Islet of Langerhans (tissue), 1 donor: ENCODE measurements around a stretch of chr13.

- RRBS = no CpG with 5 or more reads among the region's 10 CpGs
These were observed 124.0 kb upstream of the RNF113B start for GRCh38 chr13:98300777-98301715.

GRCh38 chr13:98394863-98395472, 181.9 kb downstream of the STK24 start:
- RRBS = 98% methylated on average over 5 of the region's 35 CpGs

DNA sequence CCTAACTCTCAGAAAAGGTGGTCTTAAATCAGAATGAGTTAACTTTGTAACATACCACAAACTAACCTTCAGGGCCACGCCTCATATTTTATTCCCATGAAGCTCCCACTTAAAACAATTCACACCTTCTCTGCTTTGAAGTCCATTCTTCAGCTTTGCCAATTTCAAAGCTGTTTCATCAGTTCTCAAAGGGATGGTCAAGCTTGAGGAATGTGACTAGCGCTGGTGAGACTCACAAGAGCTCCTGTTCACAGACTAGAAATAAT, 68.3 kb downstream of the STK24 start:
- RRBS = no CpG with 5 or more reads among the region's 2 CpGs

- RRBS = no CpG with 5 or more reads among the region's 8 CpGs
These were observed 67.2 kb downstream of the STK24 start for GRCh38 chr13:98509621-98510113.

DNA sequence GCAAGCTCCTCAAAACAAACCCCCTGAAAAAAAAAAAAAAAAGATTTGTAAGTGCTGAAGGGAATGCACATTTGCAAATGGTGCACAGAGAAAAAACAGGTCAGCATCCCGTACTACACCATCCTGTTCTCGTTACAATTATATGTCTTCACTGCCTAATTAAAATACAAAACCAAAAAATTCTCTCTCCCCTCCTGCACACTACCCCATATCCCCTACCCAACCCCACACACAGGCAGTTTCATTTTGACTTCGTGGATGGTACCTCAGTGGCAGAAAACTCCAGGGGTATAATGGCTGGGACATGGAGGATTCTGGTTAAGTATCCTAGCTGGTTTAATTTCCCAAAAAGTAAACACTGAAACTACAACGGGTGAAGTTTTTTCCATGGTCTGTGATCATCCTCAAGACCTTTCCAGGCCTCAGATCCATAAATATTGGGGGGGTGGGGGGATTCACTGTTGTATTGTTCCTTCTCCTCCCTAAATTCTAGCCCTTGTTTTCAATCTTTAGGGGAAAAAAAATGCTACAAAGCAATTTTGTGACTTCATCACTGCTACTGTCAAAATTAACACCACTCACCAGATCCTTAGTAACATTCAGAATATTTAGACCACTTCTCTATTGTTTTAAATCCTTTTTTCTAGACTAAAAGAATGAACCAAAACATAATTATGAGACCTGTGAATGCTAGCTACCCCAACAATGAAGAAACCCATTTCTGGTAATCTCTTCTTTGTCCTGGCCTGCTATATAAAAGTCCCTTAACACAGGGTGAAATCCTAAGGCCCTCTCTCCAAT, 61.6 kb downstream of the STK24 start:
- RRBS = no CpG with 5 or more reads among the region's 4 CpGs

DNA sequence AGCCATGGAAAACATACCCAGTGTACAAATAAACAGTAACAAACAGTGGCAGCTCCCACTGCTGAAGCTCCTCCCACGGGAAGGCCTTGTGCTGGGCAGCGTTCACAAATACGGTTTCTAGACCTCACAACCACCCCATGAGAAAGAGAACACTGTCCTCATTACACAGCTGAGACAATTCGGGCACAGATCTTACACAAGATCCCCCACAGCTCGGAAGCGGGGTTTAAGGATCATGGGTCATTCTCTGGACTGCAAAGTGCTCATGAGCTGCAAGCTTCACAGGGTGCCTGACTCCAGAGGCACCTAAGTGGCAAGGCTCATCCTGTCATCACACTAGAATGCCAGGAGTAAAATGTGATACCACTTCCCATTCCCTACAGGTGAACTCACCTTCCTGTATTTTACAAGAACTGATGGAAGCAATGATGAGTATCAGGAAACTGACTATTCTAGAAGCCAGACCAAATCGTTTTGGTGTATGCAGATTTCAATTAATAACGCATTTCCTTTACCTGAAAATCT, 41.3 kb downstream of the STK24 start:
- RRBS = no CpG with 5 or more reads among the region's 8 CpGs

- RRBS = no CpG with 5 or more reads among the region's 6 CpGs
These were observed 10.8 kb downstream of the STK24 start for GRCh38 chr13:98566197-98566477.

GRCh38 chr13:98761339-98761575, 8.8 kb upstream of the SLC15A1 start:
- RRBS = no CpG with 5 or more reads among the region's 3 CpGs

- RRBS = no CpG with 5 or more reads among the region's 7 CpGs
These were observed 69.6 kb upstream of the SLC15A1 start for GRCh38 chr13:98821910-98822636.

DNA sequence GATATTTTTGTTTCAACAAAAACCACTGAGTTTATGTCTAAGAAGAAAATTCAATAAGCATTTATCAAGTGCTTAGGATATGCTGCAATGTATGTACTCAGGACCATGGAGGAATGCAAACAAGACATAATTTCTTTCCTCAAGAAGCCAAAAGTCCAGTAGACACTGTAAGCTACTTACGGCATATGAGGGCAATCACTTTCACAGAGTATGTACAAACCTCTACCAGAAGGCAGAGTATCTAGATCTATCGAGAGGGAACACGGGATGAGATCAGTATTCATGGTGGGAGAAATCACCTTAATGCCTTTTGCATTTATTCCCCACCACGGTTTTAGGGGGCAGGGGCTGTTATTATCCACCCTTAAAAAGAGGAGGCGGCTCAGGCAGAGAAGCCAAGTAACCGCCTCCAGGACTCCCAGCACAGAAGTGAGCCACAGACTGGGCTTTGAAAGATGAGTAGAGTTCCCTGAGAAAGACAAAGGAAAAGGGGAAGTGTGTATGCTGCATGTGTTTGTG, 85.3 kb downstream of the DOCK9 start:
- RRBS = no CpG with 5 or more reads among the region's 6 CpGs

GRCh38 chr13:98998722-98999399, 21.0 kb upstream of the DOCK9 start:
- RRBS = no CpG with 5 or more reads among the region's 8 CpGs

DNA sequence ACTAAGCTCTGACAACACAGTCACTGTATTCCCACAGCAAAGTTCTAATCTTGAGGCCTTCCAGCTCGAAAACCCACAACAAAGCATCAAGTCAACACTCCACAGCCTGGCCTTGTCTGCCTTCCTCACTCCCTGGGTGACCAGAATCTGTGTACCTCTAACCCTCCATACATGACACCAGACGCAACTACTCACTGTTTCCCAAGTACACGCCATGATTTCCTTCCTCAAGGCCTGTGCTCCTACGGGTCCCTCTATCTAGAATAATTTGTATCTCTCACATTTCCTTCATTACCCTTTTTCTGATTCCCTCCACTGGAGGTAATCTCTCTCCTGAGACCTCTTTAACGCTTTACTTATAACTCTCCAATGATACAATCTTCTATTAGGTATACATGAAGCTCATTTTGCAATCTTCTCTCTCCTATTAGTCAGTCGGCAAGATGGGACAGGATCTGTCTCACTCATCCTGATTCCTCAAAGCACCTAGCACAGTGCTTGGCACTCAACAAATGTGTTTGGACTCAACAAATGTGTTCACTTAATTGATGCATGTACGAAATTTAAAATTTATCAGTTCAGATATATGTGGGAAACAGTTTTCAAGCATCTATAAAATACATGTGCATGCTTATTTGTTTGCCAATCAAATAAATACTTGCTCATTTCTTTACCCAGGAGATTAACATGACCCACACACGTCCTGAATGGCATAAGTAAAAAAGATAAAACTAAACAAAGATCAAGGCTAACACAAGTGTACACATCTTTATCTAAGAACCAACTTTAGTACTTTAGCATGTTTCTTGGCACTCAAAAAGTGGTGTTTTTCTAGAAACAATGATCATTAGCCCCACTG, 87.7 kb upstream of the DOCK9 start:
- RRBS = no CpG with 5 or more reads among the region's 8 CpGs

DNA sequence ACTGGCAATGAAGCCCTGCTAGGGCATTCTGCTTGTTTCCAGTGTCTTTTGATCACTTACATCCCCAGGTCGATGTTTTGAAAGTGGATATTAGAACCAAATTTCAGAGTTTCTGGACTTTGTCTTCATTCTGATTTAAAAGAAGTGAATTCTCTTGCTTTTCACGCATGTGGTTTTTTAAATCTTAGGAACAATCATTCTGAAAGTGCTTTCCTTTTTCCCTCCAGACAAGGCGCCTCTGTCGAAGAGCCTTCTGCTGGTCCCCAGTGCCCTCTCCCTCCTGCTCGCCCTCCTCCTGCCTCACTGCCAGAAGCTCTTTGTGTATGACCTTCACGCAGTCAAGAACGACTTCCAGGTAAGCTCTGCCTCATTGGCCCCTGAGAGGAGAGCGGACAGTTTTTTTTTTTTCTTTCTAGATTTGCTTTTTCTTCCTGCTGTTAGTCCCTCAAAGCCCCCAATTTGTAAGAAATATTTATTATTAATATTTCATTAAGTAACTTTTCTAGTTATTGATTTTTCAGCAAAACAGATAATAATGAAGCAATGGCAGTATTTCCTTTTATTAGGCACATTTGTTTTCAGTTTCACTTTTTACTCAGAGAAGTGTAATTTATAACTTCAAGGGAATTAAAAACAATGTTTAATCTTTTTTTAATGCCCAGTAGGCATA, 19.8 kb downstream of the GPR18 start:
- RRBS = no CpG with 5 or more reads among the region's 8 CpGs

GRCh38 chr13:99348756-99349623, 41.8 kb upstream of the GPR183 start:
- RRBS = no CpG with 5 or more reads among the region's 15 CpGs

DNA sequence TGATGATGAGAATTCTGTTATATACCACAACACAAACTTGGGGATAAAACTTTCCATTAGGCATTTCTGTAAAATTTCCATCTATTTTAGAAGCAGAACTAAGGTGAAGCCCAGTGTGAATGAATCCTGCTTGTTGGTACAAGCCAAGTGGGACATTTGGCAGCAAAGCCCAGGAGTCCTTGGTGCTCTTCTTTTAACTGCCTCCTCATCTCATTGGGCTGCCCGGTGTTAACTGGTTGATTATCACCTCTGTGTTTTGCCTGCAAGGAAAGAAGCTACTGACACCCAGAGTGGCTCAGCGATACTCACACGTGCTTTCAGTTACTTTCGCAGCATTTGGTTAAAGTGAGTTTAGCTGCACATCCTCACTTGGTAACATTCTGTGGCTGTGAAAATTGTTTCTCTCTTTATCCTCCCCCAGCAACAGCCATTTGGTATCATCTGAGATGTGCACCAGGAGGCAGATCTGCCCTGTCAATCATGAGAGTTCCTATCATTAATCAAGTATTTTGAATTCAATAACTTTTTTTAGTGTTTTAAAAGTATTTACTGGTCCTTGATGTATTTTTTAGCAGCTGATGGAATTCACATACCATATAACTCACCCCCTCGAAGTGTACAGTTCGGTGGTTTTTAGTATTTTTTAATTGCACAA, 44.5 kb upstream of the GPR183 start:
- RRBS = no CpG with 5 or more reads among the region's 6 CpGs

DNA sequence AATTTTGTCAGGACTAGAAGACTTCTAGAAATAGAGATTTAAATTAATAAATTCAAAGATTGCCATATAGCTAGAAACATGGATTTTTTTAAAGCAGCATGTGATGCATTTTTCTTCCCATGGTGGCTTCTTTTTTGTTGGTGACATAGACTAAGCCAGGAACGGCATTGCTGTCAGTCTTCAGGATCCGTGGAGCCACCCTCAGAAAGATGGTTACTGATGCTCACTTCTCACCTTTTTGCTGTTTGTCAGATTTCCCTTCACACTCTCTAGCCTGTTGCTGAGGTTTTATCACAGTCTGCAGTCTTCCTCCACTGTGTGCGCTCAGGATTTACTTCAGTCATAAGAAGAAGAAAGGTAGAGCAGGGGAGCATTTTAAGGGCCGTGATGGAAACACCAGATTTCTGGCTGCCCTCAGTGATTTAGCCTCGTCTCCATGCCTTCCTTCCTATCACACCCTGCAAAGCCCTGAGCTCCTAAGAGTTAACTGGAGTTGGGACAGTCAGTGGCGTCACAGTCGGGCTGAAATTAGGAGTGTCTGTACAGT, 59.8 kb upstream of the GPR183 start:
- RRBS = no CpG with 5 or more reads among the region's 7 CpGs

DNA sequence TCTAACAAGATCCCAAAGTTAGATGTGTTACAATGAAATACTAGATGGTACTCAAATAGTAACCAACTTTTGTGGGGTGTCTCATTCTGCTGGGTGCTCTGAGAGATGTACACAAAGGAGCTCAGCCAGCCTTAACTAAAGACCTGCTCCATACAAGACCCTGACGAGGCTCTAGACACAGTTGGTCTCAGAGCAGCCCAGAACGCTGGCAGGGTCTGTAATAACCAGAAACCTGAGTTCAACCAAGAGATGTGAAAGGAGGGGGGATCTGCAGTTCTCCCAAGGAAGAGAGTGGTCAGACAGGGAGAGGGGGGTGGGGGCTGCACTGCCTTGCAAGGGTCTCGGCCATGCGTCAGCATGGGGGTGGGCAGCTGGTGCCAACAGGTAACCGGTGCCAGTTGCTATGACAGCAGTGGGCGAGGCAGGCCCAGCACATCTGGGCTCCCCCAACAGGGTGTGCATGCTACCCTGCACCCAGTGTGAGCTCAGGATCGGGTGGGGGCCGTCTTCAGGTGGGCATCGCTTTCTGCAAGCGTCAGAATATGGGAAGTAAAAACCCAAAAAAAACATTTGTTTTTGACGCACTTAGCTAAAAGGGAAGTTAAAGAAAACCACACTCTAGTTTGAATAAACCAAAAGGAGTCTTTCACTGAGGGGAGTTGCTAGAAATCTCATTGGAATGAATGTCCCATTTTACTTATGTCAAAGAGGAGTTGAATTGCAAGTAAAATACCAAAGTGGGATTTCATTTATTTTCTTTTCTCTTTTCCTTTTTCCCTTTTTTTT, 68.0 kb upstream of the GPR183 start:
- RRBS = no CpG with 5 or more reads among the region's 11 CpGs

GRCh38 chr13:99403740-99404100, 96.5 kb upstream of the GPR183 start:
- RRBS = no CpG with 5 or more reads among the region's 6 CpGs

- RRBS = no CpG with 5 or more reads among the region's 8 CpGs
These were observed 79.0 kb upstream of the TM9SF2 start for GRCh38 chr13:99422249-99422770.

DNA sequence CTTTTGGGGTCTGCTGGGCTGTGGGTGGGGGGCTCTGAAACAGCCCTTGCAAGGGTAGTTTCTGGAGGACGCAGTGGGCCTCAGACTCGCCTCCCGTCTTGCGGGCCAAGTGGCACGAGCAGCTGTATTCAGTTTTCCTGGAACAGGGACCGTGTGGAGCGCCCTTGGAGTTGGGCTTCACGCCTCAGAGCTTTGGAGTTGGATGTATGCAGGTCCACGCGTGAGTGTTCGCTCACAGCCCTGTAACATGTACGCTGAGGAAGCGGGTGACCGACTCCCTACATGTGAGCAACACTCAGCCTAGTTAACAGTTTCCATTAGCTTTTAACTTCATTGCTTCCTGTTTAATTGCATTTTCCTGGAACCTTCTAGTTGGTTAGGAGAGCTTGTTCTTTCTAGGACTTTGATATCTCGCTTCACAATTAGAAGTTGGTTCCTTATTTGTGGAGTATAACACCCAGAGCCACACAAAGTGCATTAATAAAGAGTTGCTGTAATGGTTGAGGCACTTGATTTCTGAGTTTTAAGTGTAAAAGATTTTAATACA, 710 bp downstream of the TM9SF2 start:
- RRBS = no CpG with 5 or more reads among the region's 15 CpGs